Bile duct (tissue), 1 donor: Measurements from ENCODE around the gene PLEKHA8.

DNA sequence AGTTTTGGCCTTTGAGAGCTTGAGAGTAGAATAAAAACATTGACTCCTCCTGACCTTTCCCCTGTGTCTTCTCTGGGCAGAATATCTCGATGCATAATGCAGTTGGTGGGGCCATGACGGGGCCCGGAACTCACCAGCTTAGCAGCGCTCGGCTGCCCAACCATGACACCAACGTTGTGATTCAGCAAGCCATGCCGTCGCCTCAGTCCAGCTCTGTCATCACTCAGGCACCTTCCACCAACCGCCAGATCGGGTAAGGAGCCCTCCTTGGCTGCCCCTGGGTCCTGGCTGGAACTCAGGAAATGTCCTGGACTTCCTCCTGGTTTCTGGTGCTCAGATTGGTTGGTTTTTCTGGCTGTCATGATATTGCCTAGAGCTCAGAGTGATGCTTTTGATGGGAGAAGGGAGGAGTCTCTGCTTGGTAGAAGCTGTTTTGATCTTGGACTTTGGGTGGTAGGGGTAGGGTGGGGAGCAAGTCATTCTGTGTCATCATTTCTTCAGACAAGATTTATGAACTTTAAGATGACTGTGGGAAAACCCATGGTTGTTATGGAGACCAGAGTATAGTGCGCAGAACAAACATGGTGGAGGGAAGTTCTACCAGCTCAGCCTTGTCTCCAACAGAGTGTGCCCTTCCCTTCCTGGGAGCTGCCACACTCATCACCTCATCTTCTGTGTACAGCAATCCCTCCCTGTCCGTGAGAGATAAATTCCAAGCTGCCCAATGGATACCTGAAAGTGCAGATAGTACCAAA is 158.1 kb downstream of the CREB5 start:
- PRO-cap: no peak

DNA sequence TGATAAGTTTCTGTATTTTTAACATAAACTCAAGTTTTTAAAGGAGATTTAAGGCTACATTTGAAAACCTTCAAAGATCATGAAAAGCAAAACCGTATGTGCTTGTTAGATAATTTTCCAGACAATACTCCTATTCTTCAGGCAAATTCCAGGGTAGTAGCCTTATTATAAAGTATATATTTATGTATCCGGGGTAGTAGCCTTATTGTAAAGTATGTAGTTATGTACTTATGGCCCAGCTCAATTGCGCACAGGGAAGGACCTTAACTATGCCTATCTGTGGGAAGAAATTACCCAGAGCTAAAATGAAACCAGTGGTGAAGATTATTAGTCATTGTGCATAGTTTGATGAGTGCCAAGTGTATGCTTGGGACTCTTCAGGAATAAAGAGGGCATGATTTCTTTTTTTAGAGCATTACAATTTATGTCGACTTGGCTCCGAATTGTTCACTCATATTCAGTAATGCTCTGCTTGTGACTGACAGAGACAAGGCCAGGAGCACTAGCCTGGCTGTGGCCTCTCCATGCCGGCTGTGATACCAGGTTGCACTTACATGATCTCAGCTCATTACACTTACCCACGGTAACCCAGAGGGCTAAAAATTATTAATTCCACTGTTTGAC is 269.6 kb downstream of the TRIL start:
- PRO-cap: no peak

GRCh38 chr7:28732029-28732626 is 226.0 kb downstream of the TRIL start:
- PRO-cap: unidirectional peak, minus-strand start at chr7:28732198

DNA sequence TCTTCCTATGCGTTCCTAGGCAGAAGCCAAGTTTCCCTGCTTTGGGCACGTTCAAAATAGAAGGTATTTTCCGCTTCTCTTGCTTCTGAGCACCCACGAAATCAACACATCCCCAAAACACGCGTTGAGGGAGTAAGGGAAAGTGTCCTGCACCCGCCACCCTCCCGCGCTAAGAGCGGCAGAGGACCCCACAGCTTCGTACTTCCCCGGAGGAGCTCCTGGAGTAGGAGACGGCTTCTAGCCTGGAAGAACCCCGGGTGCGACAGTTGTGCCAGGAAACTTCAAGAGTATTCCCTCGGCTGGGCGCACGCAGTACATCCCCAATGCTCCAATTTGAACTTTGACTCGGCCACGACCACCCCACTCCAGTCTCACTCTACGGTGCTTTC is 424 bp downstream of the CPVL start:
- PRO-cap: no peak

- PRO-cap: unidirectional peak, plus-strand start at chr7:29178502
Measured at GRCh38 chr7:29178061-29178685, 16.4 kb upstream of the CHN2 start.

DNA sequence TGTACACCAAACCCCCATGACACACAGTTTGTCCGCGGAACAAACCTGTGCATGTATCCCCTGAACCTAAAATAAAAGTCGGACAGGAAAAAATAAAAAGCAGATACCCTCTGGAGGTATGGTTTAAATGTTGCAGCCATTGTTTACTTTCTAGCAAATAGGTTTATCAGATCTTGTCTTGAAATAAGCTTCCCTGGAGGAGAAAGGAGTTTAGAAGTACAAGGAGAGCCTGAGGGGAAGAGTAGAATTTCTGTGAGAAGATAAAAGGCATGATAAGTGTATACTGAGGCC is 41.3 kb downstream of the CHN2 start:
- PRO-cap: no peak

DNA sequence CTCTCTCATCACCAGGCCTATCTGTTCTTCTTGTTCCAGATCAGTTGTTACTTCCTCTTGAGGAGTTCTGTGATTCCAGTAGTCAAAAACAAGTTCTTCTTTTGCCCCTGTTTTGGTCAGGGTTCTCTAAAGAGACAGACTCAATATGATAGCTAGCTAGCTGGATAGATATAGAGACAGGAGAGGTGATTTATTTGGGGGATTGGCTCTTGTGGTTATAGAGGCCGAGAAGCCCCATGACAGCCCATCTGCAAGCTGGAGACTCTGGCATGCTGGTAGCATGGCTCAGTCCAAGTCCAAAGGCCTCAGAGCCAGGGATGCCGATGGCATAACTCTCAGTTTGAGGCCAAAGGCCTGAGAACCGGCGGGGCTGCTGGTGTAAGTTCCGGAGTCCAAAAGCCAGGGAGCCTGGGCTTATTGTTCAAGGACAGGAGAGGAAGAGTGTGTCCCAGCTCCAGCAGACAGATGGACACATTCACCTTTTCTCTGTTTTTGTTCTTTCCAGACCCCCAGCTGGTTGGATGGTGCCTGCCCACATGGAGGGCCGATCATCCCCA is 54.4 kb downstream of the CHN2 start:
- PRO-cap: no peak

DNA sequence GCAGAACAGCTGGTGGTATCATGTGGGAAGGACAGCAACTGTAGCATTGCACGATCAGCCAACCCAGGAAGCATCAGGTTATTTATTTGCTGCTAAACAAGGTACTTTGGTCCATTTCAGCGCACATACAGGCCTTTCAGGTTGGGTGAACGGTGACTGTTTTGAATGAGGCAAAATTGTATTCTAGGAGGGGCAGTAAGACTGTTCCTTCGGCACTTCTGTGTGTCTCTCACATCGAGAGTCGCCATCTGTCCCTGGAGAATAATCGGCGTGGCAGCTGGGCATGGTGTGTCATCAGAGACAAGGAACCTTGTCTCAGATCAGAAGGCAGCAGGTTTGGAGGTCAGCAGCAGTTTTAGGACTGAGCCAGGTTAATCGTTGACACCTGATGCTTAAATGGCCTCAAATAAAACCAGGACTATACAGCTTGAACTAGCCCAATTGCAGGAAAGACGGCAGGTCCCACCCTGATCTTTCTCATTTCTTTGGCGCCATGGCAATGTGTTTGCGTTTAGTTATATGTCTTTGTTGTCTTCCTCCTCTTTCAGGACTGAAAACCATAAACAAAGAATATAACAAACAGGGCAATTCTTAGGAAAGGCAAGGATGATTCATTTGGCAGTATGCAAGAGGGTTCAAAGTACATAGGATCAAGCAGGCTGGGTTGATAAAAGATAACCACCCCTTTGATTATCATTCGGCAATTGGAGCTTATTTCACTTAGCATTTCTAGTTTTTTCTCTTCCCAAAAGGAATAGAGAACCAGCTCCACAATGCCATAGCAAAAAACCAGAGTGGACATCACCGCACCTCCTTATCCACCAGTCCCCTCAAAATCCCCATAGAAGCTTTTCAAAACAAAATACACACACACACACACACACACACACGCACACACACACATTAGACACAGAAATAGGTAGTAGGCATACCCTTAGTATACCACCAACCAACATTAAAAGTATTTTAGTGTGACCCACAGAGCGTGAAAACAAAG is 91.9 kb upstream of the PRR15 start:
- PRO-cap: no peak

DNA sequence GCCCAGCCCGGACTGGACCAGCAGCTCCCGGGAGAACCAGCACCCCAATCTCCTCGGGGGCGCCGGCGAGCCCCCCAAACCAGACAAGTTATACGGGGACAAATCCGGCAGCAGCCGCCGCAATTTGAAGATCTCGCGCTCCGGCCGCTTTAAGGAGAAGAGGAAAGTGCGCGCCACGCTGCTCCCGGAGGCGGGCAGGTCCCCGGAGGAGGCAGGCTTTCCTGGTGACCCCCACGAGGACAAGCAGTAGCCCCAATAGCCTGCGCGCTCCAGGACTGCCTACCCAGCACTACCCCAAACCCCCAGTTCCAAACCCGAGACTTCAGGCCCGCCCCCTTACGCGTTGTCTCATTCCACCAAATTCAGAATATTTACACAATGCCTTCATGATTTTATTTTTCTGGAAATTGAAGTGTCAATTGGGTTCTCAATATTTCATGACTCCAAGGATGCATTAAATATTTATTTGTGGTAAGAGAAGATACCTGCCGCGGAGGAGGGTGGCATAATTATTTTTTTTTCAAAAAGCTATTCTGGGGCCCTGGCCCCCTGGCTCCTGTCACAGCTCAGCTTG is 2.9 kb downstream of the PRR15 start:
- PRO-cap: no peak

DNA sequence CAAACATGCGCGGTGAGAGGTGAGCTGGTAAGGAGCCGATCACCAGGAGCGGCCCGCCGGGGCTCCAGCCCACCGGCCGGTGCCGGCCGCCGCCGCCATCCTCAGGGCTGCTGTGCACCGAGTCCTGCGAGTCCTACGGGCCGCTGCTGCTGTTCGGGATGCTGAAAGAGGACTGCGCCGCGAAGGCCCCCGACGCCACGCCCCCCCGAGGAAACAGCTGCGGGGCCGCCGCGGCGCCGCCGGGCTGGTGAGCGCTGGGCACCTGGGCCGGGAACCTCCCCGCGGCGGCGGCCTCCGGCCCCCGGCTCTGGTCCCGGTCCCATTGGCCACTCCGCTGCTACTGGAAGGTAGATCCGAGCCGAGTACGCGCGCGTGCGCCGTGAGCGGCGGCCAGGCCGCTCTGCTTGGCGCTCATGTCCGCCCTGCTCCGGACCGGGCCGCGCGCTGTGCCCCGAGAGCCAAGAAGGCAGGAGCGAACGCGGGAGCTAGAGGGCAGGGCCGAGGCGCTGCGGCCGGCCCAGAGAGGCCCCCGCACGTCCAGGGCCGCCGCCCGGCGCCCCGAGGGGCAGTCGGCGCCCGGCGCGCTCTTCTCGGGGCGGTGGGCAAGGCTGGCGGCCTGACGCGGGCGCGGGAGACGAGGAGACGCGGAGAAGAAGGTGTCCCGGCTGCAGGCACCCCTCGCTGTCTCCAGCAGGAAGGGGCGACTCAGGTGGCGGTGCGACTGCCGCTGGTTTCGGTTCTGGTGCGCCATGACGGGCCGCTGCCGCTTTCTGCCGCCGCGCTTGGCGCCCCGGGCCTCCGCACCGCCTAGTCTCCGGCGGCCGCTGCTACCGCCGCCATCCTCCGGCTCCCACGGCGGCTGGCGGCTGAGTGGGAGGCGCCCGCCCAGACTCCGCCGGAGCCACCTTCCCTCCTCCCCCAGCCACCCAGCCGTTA is 121.3 kb upstream of the WIPF3 start:
- PRO-cap: bidirectional peak, plus-strand start at position 380 of the sequence, minus-strand start at position 137 of the sequence; bidirectional peak, plus-strand start at position 703 of the sequence, minus-strand start at position 689 of the sequence; unidirectional peak, minus-strand start at position 784 of the sequence; unidirectional peak, minus-strand start at position 819 of the sequence

- PRO-cap: bidirectional peak, plus-strand start at chr7:30028395, minus-strand start at chr7:30028242
Measured at GRCh38 chr7:30028119-30029015, at the start of gene PLEKHA8. Gene PLEKHA8, plus strand, starts transcription at chr7:30028412.

DNA sequence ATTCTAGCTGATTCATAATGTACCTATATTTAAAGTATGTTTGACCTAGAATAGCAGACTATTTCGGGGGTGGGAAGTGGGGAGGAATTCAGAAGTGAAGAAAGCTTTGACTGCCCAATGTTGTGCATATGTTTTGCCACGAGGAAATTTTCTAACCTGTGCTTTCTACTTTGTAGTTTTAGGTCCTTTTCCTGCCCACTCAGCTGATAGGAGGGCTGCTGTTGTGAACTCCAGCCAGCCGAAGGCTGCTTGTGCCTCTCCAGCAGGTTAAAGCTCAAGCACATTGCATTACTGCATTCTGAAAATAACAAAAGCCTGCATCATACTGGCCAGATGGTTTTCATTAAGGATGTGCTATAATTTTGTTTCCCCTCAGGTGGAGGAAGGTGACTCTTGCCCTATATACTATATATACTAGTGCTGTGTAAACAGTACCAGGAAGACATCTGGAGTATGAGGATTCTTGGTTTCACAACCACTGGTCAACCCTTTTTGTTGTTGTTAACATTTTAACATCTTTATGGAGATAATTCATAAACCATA is 4.5 kb downstream of the PLEKHA8 start:
- PRO-cap: no peak

DNA sequence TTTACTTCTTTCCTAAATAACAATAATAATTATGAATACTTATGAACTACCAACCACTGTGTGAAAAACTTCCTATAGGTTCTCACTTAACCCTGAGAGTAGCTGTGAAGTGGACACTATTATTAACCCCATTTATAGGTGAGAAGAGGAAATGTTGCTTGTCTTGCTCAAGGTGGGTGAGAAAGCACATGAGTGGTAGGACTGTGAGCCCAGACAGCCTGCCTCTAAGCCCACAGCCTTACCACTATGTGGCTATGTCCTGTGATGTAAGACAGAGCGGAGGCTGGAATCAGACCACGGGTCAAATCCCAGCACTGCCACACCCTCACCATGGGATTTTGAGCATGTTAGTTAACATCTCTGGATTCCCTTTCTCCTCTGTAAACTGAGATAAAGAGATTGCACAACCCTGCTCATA is 41.6 kb upstream of the MTURN start:
- PRO-cap: unidirectional peak, minus-strand start at position 246 of the sequence

DNA sequence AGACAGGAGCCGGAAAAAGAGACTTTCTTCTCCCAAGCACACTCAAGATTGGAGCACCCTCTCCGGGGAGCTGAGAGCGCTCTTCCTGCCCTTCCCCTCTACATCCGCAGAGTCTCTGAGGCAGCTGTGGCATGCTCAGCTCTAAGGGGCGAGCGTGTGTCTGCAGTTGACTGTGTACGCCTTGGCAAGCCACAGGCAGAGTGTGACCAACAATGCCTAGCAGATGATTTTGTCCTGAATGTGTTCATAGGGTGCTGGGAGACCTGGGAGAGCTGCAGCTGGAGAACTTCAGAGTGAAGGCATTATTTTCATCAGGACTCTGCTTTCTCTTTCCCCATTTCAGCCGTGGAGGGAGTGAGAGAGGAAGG is 20.7 kb downstream of the MTURN start:
- PRO-cap: no peak

DNA sequence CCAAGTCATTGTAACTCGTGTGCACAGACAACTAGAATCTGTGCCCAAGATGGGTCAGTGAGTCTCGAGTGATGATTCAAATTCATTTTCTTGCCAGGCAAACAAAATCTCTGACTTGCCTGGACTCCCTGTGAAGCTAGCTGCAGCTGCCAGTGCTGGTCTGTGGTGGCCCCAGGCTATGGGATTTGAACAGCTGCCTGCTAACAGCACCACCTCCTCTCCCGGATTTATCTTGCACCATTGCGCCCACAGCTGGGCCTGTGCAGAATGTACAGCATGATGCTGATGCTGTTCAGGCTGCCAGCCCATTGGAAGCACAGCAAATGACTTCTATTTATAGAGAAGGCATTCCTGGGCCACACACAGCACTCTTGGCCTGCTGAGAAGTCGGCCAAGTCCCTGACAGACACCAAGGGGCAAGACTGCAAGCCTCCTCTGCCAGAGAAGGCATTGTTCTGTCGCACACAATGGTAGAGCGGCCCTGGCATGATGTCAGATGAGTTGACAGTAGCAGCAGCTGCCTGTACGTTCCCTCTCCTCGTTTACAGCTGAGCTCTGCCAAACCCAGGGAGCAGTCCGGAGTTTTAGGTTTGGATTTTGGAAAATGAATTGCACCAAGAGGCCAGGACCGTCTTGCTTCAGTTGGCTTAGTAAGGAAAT is 38.3 kb downstream of the MTURN start:
- PRO-cap: no peak

DNA sequence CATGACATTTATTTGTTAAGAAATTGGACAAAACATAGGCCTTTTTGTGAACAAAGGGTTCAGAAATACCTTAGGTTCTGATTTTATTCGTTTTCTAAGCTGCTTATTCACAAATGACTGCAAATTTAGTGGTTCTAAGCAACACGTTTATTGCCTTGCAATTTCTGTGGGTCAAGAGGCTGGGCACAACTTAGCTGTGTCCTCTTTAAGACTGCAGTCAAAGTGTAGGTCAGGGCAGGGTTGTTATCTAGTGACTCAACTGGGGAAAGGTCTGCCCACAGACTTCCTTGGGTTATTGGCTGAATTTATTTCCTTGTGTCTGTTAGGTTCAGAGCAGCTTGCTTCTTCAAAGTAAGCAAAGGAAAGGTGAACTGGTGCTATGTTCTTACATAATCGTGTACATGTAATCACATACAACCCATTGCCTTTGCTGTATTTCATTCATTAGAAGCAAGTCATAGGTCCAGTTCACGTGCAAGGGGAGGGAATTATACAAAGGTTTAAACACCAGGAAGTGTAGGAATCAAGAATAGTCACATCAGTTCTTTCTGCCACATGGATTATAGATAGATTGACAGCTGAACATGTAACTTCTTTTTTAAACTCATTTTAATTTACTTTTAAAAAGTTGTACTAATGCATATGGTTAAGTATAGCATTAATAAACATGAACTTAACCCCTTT is 5.9 kb downstream of the ZNRF2 start:
- PRO-cap: no peak

DNA sequence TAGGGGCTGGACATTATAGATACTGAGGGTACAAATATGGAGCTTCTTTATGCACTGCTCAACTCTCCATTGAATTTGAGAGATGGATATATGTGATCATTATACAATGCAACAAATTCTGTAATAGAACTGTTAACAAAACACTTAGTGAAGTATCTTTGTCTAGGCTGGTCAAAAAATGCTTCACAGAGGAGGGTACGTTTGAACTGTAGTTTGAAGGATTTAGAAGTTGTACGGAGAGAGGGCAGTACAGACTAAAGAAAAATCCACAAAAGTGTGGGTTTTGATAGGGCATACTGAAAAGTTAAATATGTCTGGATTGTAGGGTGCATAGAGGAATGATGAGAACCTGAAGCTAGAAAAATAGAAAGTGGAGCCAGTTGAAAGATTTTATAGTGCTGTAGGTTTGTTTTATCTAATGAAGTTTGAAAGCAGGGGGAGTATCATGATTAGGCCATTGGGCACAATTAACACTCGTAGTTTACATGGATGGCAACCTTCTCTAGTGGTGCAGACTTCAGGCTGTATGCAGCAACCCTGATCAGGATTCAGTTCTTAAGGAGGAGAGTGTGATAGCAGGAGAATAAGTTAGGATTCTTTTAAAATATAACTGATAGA is 6.6 kb downstream of the ZNRF2 start:
- PRO-cap: no peak

- PRO-cap: no peak
Measured at GRCh38 chr7:30321842-30322928, 37.8 kb downstream of the ZNRF2 start.

DNA sequence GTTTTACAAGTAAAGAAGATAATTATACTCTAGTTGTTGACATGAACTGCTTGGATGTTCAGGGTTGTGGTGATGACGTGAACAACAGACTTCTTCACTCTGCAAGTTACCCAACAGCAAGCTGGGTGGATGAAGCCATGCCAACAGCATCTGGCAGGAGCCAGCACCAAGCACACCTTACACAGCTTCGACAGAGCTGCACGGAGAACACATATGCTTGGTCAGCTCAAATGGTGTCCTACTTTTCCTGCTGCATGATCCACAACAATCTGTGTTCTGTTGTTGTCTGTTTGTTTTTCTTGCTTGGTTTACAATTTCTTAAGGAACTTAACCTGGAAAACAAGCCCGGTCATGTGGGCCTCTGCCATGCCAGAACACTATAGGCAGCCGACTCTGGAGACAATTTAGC is 9.7 kb downstream of the NOD1 start:
- PRO-cap: no peak

DNA sequence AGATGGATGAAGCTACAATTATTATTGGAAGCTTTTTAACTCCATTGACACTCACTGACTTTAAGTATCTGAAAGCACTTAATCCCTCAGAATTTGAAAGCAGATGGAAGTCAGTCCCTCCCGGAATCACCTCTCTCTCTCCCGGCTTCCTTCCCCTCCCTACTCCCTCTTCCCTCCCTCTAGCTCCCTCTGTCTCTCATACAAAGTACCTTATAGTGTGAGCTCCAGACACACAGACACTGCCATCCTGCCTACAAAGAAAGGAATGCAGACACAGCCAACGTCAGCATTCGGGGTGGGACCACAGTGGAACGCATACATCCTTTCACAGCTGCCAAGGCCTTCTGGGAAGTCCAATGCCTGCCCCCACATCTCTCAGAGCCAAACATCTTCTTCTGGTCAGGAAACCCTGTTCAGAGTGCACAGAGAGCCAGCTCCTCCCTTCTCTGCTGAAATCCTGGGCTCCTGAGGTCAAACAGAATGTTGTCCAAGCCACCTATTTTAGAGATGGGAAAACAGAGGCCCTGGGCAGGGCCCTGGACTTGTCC is 9.3 kb downstream of the NOD1 start:
- PRO-cap: bidirectional peak, plus-strand start at position 402 of the sequence, minus-strand start at position 238 of the sequence